Fibroblast of villous mesenchyme (primary cell): ENCODE measurements around a stretch of chr13.

- CAGE, long polyA plus RNA, result no peak
These were observed 15.1 kb downstream of the COL4A2 start for GRCh38 chr13:110322012-110322848.

GRCh38 chr13:110346481-110346783 is 39.3 kb downstream of the COL4A2 start:
- CAGE, long polyA plus RNA, result no peak

DNA sequence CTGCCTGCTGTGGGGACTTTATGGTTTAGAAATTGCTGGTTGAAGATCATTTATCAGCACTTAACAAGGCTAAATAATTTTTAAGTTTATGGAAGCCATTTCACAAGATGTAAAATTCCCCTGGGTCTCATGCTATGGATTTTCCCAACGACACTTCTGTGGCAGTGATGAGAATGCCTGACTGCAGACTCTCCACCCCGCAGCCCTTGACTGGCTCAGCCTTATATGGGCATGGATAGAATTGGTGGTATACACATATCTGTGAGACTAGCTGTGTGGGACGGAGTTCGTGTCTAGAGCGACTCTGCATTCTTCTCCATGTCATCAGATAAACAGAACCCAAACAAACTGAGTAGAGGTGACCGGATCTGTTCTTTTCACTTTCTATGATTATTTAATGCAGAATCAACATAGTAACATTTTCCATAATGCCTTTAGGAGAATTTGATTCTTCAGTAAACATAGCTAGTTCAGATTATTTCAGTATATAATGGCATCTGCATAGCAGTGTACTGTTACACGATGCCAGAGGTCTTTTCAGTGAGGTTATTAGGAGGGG is 52.9 kb downstream of the COL4A2 start:
- CAGE, long polyA plus RNA, result no peak

GRCh38 chr13:110387331-110387931 is 80.3 kb downstream of the COL4A2 start:
- CAGE, long polyA plus RNA, result no peak

- CAGE, long polyA plus RNA, result no peak
These were observed 93.6 kb downstream of the COL4A2 start for GRCh38 chr13:110400540-110401256.

DNA sequence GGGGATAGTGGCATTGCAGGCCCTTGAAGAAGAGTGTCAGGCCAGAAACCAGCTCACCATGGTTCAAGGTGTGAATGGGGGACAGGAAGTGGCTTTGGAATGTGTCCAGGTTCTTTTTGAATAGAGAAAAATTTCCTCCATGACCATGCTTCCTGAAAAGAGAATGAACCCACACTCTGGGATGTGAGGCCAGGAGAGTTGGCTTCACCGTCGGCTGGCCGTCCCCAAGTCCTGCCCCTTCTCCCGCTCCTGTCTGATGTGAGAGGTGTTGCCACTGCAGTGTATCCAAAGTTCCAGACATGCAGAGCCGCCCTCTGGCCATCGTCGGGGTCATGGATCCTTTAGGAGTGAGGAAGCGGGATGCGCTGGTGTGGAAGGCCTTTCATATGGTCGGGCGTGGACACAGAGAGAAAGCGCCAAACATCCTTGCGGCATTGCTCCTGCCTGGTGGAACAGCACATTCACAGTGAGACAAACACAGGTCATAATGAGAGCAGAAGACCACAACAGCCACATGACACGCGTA is 101.2 kb downstream of the COL4A2 start:
- CAGE, long polyA plus RNA, result no peak

- CAGE, long polyA plus RNA, result no peak
These were observed 105.2 kb downstream of the COL4A2 start for GRCh38 chr13:110411960-110413092.

DNA sequence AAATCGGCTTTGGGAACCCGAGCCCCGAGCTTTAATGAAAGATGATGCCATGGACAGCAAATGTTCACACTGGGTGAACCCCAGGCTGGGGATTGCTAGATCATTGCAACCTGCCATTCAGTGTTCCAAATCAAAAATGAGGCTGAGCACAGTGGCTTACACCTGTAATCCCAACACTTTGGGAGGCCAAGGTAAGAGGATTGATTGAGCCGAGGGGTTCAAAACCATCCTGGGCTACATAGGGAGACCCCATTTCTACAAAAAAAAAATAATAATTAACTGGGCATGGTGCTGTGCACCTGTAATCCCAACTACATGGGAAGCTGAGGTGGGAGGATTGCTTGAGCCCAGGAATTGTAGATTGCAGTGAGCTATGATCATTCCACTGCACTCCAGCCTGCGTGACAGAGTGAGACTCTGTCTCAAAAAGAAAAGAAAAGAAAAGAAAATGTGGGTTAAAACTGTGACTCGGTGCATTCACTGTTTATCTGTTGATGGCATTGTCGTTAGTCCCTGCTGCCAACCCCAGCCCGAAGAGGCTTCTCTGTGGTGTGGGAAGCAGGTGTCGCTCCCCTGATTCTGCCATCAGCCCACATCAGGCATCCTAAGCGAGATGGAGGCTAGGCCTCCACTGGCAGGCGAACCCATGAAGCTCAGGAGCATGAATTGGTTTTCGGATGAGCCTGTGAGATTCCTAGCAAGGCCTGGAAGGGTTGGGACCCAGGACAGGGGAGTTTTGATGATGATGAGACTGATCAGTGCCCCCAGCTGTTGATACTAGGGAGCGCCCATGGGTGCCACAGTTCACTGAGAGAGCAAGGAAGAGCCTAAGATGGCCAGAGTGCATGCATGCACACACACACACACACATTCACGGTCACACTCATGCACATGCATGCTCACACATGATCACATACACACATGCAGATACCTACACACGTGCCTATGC is 87.5 kb downstream of the RAB20 start:
- CAGE, long polyA plus RNA, result no peak

DNA sequence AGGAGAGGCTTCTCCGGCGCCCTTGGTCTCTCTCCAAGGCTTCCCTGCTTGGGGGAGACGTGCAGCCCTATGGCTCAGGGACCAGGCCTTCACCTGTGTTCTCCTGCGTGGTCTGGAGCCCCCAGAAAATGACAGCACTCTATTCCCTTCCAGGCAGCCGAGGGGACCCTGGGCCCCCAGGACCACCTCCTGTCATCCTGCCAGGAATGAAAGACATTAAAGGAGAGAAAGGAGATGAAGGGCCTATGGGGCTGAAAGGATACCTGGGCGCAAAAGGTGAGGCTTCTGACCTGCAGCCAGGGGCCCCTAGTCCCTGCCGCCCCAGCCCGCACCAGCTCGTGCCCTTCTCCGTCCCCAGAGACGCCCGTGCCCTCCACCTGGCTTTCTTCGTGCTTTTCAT is 76.8 kb downstream of the RAB20 start:
- CAGE, long polyA plus RNA, result no peak

DNA sequence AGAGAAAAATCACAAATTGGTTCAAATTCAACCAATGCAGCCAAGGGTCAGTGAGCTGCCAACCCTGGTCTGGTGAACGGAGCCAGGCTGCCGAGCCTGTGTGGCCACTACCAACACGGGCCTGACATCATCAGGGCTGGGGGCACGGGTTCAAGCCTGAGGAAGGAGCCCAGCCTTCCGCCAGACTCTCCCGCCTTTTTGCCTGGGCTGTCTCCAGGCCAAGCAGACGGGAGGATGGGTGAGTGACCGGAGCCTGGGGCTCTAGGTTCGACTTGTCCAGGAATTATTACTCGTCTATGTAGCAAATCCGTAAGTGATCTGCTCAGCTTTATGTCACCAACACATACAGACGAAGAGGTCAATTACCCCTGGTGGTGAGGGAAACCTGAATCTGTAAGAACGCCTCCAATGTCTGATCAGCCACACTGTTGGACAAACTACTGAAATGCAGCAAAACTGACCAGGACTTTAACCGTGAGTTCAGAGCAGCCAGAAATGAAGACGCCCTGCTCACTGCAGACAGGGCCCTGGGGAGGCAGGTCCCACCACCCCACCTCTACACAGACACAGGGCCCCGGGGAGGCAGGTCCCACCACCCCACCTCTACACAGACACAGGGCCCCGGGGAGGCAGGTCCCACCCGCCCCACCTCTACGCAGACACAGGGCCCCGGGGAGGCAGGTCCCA is 31.8 kb downstream of the RAB20 start:
- CAGE, long polyA plus RNA, result no peak

DNA sequence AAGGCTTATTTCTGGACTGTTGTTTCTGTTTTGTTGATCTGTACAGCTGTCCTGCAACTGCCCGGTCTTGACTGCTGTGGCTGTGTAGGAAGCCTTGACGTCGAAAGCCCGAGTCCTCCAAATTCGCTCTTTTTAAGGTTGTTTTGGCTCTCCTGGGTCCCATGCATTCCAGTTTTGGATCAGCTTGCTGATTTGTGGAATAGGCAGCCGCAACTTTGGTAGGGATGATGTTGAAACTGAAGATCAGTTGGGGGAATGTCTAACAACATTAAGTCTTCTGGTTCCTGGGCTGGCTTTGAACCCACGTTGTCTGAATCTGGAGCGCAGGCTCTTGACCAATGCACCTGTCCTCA is 15.5 kb downstream of the NAXD start:
- CAGE, long polyA plus RNA, result no peak

GRCh38 chr13:110646802-110647364 is 31.5 kb downstream of the NAXD start:
- CAGE, long polyA plus RNA, result no peak

DNA sequence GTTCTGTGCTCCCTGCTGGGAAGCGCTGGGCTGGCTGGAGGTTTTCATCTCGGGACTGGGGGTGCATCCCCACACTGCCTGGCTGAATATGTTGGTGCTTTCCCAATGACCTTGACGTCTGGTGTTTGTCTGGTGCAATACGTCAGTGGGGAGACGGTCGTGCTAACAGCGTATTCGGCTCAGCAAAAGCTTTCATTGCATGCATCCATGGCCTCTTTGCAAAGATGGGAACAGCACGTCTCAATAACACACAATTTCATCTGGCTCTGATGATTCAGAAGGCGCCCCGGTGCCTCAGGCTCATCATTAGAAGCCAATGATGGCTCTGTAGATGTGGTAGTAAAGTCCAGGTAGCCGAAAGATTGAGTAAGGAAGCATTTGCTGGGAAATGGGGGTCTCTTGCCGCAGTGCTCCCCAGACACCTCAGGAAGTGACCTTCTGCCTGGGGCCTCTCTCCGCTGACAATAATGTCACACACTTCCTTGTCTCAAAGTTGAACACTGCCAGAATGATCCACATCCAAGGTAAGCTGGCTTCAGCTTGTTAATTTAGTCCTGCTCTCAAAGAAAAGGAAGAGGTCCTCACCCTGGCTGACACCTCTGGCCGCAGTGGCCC is 97.7 kb downstream of the ING1 start:
- CAGE, long polyA plus RNA, result no peak

DNA sequence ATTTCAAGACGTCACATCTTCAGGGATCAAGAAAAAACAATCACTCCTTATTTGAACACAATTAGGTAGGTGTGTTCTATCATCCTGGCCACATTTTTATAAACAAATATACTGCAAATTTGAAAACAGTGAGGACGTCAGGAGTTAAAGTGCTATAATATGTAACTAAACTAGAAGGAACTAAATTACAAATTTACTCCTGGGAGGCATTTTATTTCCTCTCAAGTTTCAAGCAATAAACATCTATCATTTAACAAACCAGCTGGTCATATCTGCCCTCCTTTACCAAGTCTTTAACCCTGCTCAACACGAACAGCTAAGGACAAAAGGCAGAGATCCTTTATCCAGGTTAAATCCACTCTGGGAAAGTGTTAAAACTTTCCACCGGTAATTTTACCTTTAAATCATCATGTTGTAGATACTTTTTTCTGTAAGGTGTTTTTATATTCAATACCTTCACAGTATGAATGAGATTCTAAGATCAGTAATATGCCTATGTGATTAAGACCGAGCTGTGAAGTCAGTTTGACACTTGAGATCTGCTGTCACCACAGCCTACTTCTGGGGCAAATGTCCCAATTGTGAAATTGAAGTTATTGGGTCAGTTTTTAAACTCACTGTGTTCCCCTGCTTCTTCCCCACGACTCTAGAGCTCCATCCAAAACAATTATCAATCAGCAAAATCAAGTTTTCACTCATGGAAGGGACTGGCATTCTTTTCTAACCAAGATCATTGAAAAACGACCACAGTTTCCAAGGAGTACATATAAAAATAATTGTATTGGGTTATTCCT is 26.3 kb downstream of the ANKRD10 start:
- CAGE, long polyA plus RNA, result no peak

DNA sequence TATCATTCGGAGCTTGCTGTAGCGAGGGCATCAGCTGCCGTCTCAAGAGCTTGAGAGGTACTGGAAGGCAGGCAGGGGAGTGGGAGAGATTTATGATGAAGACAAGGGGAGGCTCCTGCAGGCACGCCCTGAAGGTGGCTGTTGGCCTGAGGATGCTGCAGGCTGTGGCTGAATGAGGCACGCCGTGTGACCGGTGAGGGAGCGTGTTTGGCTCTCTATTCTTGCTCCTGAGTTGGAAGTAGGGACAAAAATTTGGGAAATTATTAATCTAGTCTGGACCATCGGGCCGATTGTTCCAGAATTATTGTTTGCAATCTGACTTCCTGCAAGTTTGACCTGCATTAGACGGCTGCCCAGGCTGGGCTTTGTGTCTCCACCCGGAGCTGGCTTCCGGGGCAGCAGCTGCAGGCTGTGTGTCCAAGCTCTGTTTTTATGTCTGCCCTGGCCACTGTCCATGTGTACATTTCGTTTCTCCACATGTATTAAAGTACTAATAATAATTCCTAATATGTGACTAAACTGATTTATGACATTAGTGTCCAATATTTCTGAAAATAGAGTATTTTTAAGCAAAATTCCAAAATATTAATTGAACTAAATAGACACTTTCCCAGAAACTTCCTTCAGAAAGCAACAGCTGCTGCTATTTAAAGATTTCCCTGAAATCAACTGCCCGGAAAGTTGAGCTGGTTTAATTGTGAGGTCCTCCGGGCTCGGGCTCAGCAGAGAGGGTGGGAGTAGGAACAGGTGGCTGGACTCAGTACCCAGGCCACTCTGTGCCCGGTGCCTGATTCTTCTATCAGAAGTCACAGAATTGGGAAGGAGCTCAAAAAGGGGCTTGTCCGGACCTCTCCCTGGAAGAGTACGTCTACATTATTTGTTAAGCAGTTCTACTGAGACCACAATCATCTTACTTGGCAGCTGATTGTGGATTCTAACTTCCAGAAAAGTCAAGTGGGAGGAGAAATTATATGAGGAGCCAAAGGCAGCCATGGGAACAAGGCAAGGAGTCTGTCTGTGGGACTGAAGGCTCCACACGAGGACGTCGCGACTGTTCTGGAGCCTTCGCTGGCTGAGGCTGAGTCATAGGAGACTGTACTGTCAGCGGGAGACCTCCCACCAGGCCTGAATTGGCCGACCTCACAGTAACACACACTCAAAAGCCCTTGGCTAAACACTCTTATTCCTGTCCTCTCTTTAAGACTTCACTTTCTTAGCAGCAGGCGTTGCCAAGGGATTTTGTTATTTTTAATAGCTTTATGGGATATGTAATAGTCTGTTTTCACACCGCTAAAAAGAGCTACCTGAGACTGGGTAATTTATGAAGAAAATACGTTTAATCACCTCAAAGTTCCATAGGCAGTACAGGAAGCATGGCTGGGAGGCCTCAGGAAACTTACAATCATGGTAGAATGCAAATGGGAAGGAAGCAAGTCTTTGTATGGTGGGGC is 91.5 kb upstream of the ANKRD10 start:
- CAGE, long polyA plus RNA, result no peak

DNA sequence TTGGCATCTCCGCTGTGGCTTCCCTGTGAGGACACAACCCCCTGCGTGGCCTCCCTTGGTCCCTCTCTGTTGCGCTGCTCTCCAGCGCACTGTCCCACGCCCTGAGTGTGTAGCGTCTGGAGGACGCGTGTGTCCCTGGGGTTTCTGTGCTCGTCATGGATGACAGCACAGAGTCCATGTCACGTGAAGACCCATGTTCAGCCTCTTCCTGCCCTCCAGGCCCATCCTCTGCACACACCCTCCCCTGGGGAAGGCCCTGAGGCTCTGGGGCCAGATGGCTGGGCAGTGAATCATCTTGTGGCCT is 71.6 kb upstream of the ARHGEF7 start:
- CAGE, long polyA plus RNA, result no peak

GRCh38 chr13:111116162-111116643 is 1.1 kb downstream of the ARHGEF7 start:
- CAGE, long polyA plus RNA, result no peak

DNA sequence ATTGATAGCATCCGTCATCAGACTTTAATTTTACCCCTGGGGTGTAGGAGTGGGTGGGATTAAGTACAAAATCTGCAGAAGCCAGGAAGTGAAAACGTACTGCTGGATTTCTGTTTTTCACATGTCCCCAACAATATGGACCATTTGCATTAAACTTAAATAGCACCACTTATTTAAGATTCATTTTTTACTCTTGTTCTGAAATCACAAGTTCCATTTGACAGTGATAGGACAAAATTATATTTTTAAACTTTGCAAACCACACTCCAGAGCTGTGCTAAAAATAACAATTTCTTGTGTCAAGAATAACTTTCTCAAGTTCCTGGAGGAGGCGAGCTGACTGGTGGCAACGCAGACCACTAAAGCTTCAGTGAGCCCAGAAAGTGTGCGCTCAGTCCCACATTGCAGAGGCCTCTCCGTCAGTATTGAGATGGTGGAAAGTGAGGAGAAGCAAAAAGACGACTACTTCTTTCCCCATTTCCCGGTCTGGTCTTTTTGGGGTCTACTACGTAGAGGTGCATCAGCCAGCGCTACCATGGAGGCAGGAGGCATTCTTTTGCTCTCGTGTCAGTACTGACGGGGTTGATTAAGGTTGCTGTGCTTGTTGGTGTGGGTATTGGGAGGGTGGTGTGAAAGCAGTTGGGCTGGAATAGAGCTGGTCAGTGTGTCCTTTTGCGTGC is 71.5 kb downstream of the ARHGEF7 start:
- CAGE, long polyA plus RNA, result no peak

- CAGE, long polyA plus RNA, result no peak
These were observed 146.3 kb downstream of the SOX1 start for GRCh38 chr13:112212951-112214018.

- CAGE, long polyA plus RNA, result no peak
These were observed 148.0 kb upstream of the SPACA7 start for GRCh38 chr13:112228244-112228478.